ENCODE measurements around a stretch of chr6.

DNA sequence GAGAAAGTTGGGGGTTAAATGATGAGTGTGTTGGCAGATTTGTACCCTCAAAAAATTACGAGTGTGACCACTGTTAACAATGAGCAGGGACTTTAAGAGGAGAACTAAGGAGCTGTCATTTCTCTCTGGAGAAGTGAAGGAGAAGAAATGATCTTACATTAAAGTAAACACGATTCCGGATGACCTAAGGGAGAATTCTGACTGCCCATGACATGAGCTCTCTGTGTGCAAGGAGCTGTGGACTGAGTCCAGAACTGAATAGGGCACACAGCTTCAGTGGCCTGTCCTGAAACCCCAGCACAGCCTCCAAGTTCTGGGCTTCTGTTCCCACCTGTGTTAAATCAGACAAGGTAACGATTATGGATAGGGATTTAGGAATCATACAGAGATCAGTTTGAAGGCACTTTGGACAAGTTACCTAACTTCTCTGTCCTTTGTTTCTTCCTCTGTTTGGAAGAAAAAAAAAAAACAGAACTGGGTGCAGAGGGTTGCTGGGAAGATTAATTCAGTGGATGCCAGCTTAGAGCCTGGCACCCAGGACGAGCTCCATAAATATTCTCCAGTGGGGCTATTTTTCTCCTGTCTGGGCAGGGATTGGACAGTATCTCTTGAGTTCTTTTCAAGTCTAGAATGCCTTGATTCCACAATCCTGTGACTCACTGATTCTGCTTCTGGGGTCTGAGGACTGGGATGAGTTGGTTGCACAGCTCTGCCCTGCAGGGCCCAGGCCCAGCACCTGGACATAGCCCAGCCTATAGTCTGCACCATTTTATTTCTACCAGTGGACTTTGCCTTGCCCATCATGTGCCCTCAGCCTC lies 65.7 kb downstream of the MRPL14 start:
- PRO-cap, result no peak
- RAMPAGE, long total RNA, result no peak

- PRO-cap, result bidirectional peak, plus-strand start at chr6:44074430, minus-strand start at chr6:44074287
- RAMPAGE, long total RNA, result no peak
Observed at GRCh38 chr6:44074220-44074886, 52.9 kb downstream of the MRPL14 start.

DNA sequence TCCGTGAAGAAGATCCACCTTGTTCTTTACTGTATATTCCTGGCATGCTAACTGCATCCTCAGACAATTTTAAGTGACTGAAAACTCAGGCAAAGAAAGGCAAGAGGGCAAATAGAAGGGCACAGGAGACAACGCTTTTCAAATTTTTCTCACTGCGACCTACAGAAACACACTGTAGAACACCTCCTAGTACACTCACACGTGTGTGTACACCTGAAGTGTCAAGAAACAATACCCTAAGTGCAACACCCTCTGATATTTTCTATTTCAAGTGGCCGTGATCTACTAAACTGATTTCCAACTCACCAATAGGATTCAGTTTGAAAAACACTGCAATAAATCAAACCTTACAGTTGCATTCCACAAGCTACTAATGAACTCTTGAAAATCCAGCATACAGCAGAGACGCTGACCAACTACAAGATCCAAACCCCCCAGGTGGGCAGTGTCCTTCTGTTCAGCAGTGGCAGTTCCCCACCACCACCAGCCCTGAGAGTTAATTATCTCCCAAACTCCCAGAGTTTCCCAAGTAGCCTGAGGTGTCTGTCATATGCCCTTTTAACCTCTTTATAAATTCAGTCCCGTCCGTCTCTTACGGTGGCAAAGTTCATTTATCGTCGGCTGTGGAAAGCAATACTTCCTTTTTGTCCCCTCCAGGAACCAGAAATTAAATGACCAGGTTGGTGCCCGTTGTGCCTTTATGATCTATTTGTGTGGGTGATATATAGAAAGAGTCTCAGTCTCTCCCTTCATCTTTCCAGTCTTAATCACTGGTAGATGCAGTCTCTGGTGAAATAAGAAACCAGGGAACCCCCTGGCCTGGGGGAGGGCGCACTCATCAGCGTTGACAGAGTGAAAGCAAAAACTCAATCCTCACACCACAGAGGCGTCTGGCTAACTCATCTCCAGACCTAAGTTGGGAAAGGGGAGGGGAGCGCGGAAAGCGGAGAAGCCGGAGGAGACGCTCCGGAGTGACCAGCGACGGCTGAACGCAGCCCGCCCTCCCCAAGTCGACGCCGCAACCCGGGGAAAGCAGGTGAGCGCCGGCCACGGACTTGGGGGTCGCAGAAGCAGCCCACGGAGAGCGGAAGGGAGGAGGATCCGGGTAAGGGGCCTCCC lies 856 bp downstream of the MRPL14 start:
- PRO-cap, result bidirectional peak, plus-strand start at position 914 of the sequence, minus-strand start at position 765 of the sequence
- RAMPAGE, long total RNA, result no peak

- PRO-cap, result no peak
- RAMPAGE, long total RNA, result no peak
Observed at GRCh38 chr6:44270908-44271334, 671 bp downstream of the TMEM151B start.

- PRO-cap, result no peak
- RAMPAGE, long total RNA, result no peak
Observed at GRCh38 chr6:44392557-44392863, 5.0 kb downstream of the CDC5L start.

DNA sequence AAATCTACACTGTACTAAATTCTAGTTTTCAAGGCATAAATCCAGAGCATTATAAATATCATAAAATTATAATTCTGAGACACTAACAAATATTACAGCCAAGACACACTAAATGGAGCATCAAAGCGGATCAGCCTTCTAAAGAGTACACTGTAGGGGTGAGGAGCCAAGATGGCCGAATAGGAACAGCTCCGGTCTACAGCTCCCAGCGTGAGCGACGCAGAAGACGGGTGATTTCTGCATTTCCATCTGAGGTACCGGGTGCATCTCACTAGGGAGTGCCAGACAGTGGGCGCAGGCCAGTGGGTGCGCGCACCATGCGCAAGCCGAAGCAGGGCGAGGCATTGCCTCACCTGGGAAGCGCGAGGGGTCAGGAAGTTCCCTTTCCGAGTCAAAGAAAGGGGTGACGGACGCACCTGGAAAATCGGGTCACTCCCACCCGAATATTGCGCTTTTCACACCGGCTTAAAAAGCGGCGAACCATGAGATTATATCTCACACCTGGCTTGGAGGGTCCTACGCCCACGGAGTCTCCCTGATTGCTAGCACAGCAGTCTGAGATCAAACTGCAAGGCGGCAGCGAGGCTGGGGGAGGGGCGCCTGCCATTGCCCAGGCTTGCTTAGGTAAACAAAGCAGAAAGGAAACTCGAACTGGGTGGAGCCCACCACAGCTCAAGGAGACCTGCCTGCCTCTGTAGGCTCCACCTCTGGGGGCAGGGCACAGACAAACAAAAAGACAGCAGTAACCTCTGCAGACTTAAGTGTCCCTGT lies 265.7 kb upstream of the RUNX2 start:
- PRO-cap, result no peak
- RAMPAGE, long total RNA, result no peak

GRCh38 chr6:45419367-45420127 lies 41.8 kb upstream of the SUPT3H start:
- PRO-cap, result no peak
- RAMPAGE, long total RNA, result no peak

DNA sequence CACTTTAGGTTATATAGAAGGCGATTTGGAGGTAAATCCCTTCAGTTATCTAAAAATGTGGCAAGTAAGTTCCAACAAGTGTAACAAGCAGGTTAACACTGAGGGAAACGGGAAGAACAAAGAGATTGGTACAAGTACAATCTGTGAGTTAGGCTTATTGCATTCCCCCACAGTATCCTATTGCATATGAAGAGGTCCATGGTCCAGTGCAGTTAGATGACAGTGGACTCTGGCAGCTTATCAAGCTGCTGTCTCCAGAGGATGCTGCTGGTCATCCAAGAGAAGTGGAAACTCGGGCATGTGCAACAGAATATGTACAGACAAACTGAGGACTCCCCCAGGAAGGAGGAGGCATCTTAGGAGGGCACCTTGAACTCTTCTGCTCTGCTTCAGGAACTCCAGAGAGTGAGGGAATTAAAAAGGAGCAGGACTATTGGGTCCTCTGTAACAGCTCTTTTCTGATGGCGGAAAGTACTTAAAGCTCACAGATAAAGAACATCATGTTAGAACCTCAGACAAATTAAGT lies 152.7 kb upstream of the SUPT3H start:
- PRO-cap, result no peak
- RAMPAGE, long total RNA, result no peak

- PRO-cap, result unidirectional peak, minus-strand start at chr6:45613900
- RAMPAGE, long total RNA, result no peak
Observed at GRCh38 chr6:45613772-45614083, 236.0 kb upstream of the SUPT3H start.

DNA sequence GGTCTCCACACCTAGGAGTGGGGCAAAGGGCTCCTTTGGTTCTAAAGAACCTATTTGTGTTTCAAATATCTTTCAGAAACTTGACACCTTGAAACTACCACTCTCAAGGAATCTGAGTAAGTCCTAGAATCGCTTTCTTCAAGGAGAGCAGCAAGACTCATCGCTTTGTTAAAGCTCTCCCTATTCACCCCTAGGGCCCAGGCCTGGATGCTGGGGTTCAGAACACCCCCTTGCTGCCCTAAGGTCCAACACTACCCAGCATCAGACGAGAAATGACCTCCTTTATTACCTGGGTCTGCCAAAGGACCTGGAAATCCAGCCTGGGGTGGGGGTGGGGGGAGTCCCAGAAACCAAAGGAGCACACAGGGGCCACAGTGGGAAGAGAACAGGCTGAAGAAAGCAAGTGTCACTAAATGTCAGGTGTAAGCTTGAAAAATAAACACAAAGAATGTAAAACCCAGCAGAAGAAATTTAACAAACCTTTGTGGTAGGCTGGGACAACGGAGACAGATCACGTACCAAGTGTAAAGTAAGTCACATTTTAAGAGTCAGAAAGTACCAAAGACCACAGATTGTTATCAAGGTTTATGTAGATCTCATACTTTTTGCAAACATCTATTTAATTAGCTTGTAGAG lies 1.8 kb downstream of the CLIC5 start:
- PRO-cap, result no peak
- RAMPAGE, long total RNA, result no peak

DNA sequence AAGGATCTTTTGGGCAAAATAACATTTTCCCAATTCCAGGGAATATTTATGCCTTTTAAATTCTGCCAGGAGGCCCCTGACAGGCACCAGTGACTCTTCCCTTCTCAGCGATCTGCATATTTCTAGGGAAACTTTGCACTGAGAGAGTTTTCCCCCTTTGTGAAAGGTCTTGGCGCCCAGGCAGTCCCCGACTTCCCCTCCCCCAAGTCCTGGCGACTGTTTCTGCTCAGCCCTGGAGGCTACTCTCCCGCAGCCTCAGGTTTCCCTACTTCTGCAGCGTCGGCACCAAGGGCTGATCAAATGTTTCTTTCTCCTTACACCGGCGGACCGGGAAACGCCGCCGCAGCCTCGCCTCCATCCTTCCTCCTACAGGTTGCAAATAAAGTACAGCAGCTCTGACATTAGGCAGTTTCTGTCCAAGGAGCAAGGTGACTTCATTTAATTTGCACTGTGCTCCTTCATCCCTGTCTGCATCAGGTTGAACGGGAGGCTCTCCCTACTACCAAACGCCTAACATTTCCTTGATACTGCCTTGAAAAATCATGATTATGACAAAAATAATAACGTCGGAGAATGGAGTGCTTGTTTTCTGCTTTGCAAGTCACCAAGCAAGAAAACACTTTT lies 1.2 kb downstream of the CLIC5 start:
- PRO-cap, result unidirectional peak, plus-strand start at position 408 of the sequence
- RAMPAGE, long total RNA, result no peak

DNA sequence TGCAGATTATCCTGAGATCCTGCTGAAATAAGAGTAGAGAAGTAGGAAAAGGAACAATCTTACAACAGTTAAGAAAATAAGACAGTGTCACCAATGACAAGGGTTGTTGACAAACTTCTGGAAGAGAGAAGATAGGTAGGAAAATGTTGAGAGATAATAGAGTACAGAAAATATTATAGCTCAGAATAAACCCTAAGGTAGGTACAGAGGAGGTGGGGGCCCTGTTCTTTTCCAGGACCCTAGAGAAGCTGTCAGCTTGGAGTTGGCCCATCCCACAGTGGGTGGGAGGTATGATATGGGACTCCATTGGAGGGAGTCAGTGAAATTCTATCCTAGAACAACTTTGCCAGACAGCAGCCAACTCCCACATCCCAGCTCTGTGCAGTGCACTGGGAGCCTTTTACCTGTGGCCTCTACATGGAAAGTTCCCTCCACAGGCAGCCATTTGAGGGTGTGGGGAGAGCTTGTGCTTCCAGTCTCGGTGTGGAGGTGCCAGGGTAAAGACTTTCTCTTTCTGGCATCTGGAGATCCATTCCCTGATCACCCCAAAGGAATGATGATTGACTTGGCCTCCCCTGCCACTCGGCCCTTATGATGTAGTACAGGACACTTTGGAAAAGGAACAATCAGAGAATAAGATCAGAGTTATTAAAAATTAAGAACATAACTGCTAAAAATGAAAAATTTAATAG lies 36.8 kb upstream of the CLIC5 start:
- PRO-cap, result no peak
- RAMPAGE, long total RNA, result no peak

DNA sequence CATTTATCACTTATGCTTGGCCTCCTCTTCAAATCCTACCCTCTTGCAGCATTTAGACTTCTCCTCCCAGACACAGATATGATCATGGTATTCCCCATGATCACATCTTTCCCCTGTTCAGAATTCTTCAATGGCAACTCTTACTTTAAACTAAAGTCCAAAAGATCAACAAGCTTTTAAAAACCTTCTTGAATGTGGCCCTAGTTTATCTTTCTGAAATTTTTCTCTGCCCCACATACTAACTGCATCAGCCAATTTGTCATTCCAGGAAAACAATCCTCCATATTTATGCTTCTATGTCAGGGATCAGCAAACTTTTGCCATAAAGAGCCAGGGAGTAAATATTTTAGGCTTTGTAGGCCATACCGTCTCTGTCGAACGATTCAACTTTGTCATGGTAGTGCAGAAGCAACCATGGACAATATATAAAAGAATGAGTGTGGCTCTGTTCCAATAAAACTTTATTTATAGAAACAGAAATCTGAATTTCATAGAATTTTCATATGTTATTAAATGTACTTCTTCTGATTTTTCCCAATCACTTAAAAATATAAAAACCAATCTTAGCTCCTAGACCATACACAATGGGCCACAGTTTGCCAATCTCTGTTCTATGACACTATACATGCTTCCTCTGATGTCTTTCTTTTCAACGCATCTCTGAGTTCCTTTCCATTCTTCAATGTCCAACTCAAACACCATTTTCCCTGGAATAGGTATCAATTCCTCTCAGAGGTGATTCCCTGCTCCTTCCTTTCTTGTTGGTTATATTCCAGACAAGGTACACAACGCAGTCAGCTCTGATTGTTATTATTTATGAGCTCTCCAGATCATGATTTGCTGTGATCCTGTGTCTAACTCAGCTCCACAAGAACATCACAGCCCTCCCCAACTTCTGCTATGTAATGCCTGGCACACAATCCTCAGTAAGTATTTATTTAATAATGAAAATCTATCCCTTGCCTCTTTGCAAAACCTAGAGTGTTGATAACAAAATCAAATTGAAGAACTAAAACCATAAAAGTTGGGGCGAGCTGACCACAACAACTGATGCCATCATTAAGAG lies 115.6 kb downstream of the RCAN2 start:
- PRO-cap, result no peak
- RAMPAGE, long total RNA, result no peak

DNA sequence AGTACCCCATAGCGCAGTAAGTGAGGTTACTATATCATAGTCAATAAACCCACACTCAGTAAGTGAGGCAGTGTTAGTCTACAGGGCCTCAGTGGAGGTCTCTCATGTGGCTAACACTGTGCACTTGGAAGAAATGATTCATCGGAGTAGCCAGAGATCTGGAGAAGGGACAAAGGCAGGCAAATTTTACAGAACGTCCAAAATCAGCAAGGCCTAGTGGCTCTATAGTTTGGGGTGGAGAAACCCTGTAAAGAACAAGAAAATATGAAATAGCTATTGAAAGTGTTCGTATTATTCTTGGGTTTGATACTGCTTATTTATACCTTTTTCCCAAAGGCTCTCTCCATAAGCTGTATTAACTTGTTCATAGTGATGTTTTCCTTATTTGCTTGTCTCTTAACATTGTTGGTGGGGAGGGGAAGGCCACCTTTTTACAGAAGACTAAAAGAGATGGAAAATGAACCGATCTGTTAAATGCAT lies 2.1 kb downstream of the ADGRF5 start:
- PRO-cap, result unidirectional peak, plus-strand start at position 153 of the sequence
- RAMPAGE, long total RNA, result no peak

DNA sequence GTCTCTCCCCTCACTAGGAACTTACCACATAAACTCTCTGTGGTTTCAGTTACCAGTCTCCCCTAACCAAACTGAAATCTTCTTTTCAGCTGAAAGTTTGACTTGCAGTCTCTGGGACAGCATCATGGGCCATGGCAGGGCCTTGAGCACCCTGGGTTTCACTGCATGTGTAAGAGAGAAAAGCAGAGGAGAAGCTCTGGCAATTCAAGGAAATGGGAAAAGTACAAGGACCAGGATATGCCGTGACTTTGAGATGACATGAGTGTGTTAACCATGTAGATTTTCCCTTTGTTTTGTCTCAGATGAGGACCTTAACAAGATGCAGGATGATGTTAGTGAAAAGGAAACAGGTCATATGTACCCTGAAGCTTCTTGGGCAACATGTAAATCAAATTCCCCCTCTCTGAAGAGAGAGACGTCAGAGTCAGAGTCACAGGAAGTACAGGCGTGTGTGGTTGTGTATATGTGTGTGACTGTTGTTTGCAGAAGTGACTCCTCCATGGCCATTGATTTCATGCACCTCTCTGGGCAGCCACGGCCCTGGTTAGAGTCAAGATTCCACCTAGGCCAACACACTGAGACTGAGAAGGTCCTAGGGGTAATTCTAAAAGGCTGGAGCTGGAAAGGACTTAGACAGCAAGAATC lies 106.2 kb downstream of the TNFRSF21 start:
- PRO-cap, result no peak
- RAMPAGE, long total RNA, result no peak

DNA sequence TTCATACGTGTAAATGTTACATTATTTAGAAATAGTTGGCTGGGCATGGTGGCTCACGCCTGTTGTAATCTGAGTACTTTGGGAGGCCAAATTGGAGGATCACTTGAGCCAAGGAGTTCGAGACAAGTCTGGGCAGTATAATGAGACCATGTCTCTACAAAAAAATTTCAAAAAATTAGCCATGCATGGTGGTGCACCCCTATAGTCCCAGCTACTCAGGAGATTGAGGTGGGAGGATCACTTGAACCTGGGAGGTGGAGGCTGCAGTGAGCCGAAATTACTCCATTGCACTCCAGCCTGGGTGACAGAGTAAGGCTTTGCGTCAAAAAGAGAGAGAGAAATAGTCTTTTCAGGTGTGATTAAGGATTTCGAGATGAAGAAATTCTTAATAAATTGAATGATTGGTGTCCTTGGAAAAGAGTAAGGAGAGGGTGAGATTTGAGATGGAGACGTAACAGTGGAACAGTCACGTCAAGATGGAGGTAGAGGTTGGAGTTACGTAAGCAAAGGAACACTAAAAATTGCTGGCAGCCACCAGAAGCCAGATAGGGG lies 17.3 kb downstream of the CD2AP start:
- PRO-cap, result no peak
- RAMPAGE, long total RNA, result no peak

DNA sequence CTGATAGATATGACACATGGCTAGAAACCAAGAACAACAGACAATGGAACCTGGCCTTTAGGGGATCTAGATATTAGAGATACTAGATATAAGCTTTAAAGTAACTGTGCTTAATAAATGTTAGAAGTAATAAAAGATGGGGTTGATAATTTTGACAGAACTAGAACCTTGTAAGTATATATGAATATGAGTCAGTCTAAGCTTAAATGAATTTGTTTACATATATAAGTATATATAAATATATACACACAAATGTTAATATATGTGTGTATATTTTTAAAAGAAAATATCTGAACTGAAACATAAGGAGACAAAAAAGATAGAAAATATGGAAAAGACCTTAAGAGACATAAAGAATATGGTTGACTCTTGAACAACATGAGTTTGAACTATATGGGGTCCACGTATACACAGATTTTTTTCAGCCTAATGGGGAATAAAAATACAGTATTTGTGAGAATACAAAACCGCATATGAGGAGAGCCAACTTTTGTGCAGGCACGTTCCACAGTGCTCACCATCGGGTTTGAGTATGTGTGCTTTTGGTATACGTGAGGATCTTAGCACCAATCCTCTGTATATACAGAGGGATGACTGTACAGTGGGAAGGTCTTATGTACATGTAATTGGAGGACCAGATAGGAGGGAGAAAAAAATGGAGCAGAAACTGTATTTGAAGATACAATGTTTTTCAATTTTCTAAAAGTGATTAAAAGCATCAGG lies 108.1 kb upstream of the ADGRF4 start:
- PRO-cap, result no peak
- RAMPAGE, long total RNA, result no peak

- PRO-cap, result no peak
- RAMPAGE, long total RNA, result no peak
Observed at GRCh38 chr6:47597532-47597922, 100.9 kb upstream of the ADGRF4 start.

GRCh38 chr6:47653694-47654027 lies 44.7 kb upstream of the ADGRF4 start:
- PRO-cap, result no peak
- RAMPAGE, long total RNA, result no peak

- PRO-cap, result no peak
- RAMPAGE, long total RNA, result no peak
Observed at GRCh38 chr6:49453378-49453852, 9.6 kb downstream of the MMUT start.

Measured in urinary bladder (tissue), 3 donors.